Osteoblast (primary cell): ENCODE data around the gene CCDC127.

GRCh38 chr5:193949-194704 lies 2.8 kb downstream of the LRRC14B start:
- CAGE, long polyA plus RNA, result no peak
- RRBS, result no CpG with 5 or more reads among the region's 21 CpGs

- CAGE, long polyA plus RNA, result start-site peak on the minus strand at chr5:218120-218157, 192 and 137 reads in 2 replicates; start-site peak on the plus strand at chr5:218309-218348, 89 and 65 reads in 2 replicates
- RRBS, result 2% methylated on average over 22 of the region's 77 CpGs
Measured at GRCh38 chr5:217373-218459, at the start of gene CCDC127. CCDC127 (minus strand) TSS chr5:218153.

DNA sequence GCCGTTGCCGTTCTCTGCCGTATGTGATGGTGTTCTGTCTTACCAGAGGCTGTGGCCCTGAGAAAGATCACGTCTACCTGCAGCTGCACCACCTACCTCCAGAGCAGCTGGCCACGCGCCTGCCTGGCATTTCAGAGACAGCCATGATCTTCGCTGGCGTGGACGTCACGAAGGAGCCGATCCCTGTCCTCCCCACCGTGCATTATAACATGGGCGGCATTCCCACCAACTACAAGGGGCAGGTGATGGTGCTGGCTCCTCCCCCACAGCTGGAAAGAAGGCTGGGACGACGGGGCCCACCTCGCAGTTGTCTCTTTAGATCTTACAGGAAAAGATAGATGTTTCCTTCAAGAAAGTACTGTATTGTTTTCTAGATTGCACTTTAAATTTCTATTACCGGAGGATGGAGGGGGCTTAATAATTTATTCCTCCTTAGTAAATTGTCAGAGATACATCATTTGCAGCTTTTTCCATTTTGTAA lies 17.0 kb downstream of the SDHA start:
- CAGE, long polyA plus RNA, result no peak
- RRBS, result no CpG with 5 or more reads among the region's 17 CpGs

GRCh38 chr5:343445-344471 lies 22.2 kb downstream of the AHRR start:
- CAGE, long polyA plus RNA, result no peak
- RRBS, result 22% methylated on average over 60 of the region's 107 CpGs

DNA sequence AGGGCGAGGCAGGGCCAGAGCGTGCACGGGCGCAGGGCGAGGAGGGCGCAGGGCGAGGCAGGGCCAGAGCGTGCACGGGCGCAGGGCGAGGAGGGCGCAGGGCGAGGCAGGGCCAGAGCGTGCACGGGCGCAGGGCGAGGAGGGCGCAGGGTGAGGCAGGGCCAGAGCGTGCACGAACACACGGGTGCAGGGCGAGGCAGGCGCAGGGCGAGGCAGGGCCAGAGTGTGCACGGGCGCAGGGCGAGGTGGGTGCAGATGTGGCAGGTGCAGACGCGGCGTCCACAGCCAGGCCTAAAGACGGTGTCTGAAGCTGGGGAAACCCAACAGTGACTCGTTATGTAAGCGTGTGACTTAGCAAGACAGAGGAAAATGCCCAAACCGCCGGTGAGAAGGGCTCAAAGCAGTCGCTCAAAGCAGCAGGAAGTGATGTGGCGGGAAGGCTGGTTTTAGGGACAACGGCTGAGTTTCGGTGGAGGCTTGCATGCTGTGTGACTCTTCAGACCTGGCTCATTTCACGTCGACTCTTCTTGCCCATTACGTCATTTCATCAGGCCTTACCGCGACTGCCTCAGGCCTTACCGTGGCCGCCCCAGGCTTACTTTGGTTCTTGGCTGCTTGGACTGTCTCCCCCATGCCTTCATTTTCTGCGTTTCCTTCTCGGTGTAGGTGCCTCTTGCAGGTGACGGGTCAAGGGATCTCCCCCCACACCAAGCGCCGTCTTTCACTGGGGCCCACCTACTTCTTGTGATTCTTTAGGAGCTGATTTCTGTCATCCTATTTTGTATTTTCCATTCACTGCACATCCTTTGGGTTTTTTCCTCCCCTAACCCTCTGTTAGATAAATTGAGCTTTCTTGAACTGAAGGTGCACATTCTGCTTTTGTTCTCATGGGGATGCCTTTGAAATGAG lies 50.5 kb upstream of the EXOC3 start:
- CAGE, long polyA plus RNA, result no peak
- RRBS, result no CpG with 5 or more reads among the region's 51 CpGs

DNA sequence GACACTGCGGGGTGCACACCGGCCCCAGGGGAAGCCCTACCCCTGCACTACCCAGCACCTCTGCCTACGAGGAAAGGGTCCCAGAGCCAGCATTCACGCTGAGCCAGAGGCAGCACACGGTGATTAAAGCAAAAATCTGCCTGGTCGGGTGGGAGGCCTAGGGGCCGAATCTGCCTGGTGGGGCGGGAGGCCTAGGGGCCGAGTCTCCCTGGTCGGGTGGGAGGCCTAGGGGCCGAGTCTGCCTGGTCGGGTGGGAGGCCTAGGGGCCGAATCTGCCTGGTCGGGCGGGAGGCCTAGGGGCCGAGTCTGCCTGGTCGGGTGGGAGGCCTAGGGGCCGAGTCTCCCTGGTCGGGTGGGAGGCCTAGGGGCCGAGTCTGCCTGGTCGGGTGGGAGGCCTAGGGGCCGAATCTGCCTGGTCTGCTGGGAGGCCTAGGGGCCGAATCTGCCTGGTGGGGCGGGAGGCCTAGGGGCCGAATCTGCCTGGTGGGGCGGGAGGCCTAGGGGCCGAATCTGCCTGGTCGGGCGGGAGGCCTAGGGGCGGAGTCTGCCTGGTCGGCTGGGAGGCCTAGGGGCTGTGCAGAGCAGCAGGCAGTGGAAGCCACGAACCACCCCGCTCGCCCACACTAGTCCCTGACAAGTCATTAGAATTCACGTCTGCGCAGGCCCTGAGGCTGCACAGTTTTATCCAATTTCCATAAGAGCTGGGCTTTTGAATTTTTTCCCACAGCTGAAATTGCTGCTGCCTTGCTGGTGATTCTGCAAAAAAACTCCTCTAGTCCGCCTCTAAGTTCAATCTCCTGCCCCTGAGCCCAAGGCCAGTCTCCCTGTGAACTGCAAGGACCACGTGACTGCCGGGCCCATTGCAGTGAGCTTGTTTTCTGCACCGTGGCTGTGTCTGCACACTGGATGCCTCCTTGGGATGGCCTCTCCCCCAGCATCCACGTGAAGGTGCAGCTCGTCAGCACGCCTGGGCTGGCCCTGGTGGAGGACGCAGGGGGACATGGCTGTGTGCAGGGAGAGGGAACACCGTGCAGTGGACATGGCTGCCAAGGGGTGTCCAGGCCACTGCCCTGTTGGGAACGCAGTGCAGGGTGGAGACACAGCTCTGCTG lies 27.5 kb upstream of the EXOC3 start:
- CAGE, long polyA plus RNA, result no peak
- RRBS, result no CpG with 5 or more reads among the region's 46 CpGs

GRCh38 chr5:464988-465364 lies 22.0 kb downstream of the EXOC3 start:
- CAGE, long polyA plus RNA, result no peak
- RRBS, result 95% methylated on average over 23 of the region's 34 CpGs

DNA sequence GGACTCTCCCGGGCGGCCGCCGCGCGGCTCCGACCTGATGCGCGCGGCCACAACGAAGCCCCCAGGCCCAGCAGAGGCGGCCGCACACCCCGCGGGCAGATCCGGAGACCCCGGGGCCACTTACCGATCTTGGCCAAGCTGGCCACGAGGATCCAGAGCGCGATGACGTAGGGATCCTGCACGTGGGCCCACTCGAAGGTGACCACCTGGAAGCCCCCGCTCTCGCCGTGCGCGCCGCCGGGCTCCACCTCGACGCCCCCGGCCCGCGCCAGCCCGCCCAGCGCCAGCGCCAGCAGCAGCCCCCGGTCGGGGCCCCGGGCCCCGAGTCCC lies 296 bp downstream of the SLC9A3 start:
- CAGE, long polyA plus RNA, result no peak
- RRBS, result 2% methylated on average over 23 of the region's 43 CpGs

DNA sequence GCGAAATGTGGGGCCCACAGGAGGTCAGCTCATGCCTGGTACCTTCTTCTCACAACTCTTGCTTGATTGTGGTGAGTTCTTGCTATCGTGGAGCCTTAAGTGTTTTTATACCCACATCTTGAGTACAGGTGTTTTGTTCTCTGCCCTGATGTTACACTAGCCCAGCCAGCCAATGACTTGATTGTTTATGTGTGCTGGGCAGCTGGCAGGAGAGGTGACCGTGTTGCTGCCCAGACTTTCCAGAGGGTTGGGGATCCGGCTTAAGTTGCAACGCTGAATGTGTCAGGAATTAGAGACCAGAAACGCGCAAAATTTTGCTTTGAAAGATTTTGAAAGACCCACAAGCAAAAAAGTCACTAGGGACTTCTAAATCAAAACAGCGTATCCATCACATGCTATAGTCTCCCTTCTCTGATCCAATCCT lies 24.0 kb upstream of the TPPP start:
- CAGE, long polyA plus RNA, result no peak
- RRBS, result no CpG with 5 or more reads among the region's 8 CpGs

- CAGE, long polyA plus RNA, result no peak
- RRBS, result no CpG with 5 or more reads among the region's 13 CpGs
Measured at GRCh38 chr5:756909-757415, 27.6 kb downstream of the ZDHHC11B start.

- CAGE, long polyA plus RNA, result no peak
- RRBS, result 62% methylated on average over 5 of the region's 52 CpGs
Measured at GRCh38 chr5:777203-777997, 7.1 kb downstream of the ZDHHC11B start.

- CAGE, long polyA plus RNA, result no peak
- RRBS, result 9% methylated on average over 1 of the region's 53 CpGs
Measured at GRCh38 chr5:783728-784486, 622 bp downstream of the ZDHHC11B start.

GRCh38 chr5:948219-948876 lies 55.7 kb downstream of the TRIP13 start:
- CAGE, long polyA plus RNA, result no peak
- RRBS, result no CpG with 5 or more reads among the region's 18 CpGs

- CAGE, long polyA plus RNA, result no peak
- RRBS, result 43% methylated on average over 1 of the region's 51 CpGs
Measured at GRCh38 chr5:958544-959545, 49.8 kb upstream of the NKD2 start.

DNA sequence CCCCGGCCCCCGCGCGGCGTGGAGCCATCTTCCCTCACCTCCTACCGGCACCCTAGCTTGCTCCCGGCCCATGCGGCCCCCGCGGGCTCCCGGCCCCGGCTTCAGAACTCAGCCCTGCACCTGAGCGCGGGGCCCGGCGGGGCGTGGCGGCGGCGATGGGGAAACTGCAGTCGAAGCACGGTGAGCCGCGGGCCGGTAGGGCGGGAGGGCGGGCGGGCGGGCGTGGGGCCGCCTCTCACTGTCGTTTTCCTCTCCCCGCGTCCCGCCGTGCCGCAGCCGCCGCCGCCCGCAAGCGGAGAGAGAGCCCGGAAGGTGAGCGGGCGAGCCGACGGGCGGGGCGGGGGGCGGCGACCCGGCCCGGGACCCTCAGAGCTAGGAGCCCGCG lies 293 bp downstream of the NKD2 start:
- CAGE, long polyA plus RNA, result no peak
- RRBS, result 1% methylated on average over 29 of the region's 55 CpGs

GRCh38 chr5:1055047-1055670 lies 46.6 kb downstream of the NKD2 start:
- CAGE, long polyA plus RNA, result no peak
- RRBS, result 95% methylated on average over 6 of the region's 29 CpGs

DNA sequence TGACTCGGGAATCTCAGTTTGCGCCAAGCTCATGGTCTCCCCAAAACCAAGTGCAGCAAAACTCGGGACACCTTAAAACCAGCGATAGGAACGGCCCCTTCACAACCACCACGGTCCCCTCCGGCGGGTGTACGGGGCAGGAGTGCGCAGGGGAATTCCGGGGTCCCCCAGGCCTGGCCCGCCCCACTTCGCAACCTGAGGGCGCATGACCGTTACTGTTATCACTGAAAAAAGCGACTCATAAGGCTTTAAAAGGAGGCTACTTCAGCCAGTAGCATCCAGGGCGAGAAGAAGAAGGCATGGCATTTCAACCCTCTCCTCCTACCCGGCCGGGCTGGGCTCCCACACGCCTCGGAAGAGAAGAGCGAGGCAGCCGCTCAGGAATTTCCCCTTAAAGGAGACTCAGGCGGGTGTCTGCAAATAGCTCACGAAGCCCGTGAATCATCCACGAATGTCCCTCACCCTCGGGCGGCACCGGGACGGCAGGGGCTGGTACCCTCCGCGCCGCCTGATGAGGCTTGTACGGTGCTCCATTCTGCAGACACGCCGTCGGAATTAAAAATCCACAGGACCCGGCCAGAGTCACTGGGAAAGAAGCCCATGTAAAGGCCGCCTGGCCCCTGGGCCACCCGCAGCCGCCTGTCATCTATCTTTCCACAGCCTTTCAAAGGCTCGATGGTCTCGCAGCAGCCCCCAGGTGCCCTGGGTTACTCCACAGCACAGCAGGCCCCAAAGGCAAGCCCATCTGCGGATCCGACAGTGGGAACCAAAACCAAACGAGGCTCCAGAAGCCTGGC lies 11.9 kb downstream of the SLC12A7 start:
- CAGE, long polyA plus RNA, result no peak
- RRBS, result 89% methylated on average over 9 of the region's 47 CpGs

- CAGE, long polyA plus RNA, result no peak
- RRBS, result 87% methylated on average over 2 of the region's 23 CpGs
Measured at GRCh38 chr5:1109849-1110531, 1.9 kb downstream of the SLC12A7 start.

- CAGE, long polyA plus RNA, result no peak
- RRBS, result 46% methylated on average over 5 of the region's 31 CpGs
Measured at GRCh38 chr5:1119325-1119952, 7.6 kb upstream of the SLC12A7 start.

DNA sequence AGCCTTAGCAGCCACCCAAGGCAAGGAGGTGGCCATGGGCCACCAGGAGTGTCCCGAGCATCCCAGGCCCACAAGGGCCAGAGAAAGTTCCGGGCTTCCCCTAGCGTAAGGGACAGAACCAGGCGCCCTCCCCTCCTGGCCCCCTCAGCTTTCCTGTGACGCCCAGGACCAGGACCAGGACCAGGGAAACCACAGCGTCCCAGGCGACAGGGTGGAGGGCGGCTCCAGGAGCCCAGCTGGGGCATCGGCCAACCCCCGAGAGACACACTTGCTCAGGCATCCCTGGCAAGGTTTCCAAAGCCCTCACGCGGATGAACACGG lies 17.4 kb upstream of the SLC12A7 start:
- CAGE, long polyA plus RNA, result no peak
- RRBS, result no CpG with 5 or more reads among the region's 13 CpGs